LNCaP clone FGC (cell line): ENCODE measurements around a stretch of chr6.

GRCh38 chr6:147207507-147207949 lies 3.3 kb downstream of the STXBP5 start:
- RRBS, 2 experiments, result no CpG with 5 or more reads among the region's 4 CpGs

DNA sequence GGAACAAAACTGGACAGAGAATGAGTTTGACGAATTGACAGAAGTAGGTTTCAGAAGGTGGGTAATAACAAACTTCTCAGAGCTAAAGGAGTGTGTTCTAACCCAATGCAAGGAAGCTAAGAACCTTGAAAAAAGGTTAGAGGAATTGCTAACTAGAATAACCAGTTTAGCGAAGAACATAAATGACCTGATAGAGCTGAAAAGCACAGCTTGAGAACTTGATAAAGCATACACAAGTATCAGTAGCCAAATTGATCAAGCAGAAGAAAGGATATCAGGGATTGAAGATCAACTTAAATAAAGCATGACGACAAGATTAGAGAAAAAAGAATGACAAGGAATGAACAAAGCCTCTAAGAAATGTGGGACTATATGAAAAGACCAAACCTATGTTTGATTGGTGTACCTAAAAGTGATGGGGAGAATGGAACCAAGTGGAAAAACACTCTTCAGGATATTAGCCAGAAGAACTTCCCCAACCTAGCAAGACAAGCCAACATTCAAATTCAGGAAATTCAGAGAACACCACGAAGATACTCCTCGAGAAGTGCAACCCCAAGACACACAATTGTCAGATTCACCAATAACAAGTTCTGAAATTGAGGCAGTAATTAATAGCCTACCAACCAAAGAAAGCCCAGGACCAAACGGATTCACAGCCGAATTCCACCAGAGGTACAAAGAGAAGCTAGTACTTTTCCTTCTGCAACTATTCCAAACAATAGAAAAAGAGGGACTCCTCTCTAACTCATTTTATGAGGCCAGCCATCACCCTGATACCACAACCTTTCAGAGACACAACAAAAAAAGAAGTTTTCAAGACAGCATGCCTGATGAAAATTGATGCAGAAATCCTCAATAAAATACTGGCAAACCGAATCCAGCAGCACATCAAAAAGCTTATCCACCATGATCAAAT lies 48.2 kb downstream of the STXBP5 start:
- RRBS, 2 experiments, result no CpG with 5 or more reads among the region's 8 CpGs

DNA sequence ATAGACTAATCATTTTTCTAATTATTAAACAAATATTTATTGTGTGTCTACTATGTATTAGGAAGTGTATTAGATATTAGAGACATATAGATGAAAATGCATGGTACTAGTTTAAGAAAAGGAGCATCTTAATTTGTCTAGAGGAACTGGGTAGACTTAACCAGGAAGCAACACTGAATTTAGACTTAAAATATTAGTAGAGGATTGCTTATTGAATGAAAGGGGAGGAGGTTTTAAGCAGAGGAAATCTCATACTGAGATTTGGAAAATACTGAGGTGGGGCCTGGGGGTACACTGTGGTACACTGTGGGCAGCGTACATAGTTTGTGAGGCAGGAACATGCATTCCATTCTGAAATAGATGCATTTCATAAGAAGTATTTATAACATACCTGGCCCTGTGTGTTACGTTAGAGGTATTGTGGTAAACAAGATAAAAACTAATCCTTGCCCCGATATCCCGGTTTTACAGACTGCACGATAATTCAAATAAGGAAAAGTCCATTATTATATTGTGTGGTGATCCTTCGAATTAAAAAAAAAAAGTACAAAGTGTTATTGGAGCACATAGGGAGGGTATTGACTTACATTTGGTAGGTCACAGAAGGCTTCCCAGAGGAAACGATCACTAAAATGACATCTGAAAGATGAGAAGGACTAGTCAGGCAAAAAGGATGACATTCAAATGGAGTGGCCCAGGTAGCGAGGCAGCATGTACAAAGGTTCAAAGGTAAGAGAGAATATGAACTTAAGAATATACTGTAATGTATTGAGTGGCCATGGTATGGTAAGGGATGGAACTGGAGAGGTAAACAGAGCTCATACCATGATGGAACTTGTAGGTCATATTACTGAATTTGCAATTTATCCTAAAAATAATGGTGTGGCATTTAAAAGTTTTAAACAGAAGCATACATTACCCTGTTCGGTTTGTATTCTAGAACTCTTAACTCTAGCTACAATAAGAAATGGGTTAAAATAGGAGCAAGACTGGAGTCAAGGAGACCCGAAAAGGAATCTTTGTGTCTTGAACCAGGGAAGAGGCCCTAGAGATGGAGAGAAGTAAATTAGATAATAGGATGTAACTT lies 61.5 kb downstream of the STXBP5 start:
- RRBS, 2 experiments, result no CpG with 5 or more reads among the region's 10 CpGs

GRCh38 chr6:147514925-147515264 lies 6.4 kb downstream of the SAMD5 start:
- RRBS, 2 experiments, result no CpG with 5 or more reads among the region's 2 CpGs

DNA sequence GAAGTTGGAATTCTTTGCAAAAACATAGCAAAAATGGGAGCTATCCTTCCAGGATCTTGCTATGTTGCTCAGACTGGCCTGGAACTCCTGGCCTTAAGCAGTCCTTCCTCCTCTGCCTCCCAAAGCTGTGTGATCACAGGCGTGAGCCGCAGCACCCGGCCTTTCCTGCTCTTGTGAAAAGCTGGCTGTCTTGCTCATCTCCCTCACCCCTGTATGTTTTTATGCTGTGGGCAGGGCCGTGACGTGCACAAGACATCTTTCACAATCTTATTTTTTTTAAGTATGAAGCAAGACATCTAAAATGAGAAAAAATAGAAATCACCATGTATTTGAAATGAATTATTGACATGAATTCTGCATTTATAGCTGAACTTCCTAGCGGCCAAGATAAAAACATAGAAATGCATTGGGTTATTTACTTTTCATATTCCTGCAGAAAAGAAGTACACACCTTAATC lies 110.5 kb downstream of the SAMD5 start:
- RRBS, 2 experiments, result no CpG with 5 or more reads among the region's 6 CpGs

- RRBS, 2 experiments, result no CpG with 5 or more reads among the region's 5 CpGs
These were observed 679 bp downstream of the SASH1 start for GRCh38 chr6:148343322-148343712.

DNA sequence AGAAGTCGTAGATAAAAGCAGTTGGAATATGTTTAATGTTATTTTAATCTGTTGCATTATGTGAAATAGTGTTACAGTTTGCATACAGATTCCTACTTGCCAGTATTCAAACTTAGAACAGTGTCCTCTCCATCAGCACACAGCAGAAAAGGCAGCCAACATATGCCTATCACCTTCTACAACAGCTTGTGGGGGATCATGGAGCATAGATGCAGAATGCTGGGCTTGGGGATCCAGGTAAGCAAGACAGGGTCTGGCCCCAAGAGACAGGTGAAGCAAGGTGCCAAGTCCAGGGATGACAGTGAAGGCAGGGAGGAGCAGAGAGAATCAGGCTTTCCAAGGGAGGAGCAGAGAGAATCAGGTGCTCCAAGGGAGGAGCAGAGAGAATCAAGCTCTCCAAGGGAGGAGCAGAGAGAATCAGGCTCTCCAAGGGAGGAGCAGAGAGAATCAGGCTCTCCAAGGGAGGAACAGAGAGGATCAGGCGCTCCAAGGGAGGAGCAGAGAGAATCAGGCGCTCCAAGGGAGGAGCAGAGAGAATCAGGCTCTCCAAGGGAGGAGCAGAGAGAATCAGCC lies 63.8 kb downstream of the SASH1 start:
- RRBS, 2 experiments, result no CpG with 5 or more reads among the region's 3 CpGs

DNA sequence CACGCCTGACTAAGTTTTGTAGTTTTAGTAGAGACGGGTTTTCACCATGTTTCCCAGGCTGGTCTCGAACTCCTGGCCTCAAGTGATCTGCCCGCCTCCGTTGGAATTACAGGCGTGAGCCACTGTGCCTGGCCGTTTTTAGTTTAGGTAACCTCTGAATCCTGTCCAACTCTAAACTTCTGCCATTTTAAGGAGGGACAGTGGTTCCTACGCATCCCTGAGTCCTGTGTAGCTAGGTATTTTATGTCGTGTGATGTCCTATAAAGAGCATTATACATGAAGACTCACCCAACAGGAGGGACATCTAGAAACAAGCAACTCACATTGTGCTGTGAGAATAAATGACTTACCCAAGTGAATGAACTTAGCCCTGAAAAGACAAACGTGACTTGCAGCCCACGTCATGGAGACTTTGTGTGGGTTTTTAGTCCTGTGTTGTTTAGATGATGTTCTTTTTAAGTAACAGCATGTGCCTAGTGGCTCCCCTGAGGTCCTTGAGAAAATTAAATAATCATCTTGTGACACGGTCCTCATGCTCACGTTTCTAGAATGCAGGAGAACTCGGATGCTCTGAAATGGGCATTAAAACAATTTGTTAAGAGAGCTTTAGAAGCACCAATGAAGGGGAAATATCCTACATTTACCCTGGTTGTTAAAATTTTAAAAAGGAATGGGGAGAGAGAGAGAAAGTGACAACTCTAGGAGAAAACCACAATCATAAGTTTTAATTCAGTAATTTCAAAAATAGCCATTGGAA lies 165.1 kb downstream of the SASH1 start:
- RRBS, 2 experiments, result no CpG with 5 or more reads among the region's 14 CpGs

GRCh38 chr6:148559776-148560562 lies 186.9 kb upstream of the UST start:
- RRBS, 2 experiments, result 2 to 8% methylated on average over 28 to 29 of the region's 49 CpGs

GRCh38 chr6:148922964-148923345 lies 176.1 kb downstream of the UST start:
- RRBS, 2 experiments, result no CpG with 5 or more reads among the region's 4 CpGs

GRCh38 chr6:148964245-148965093 lies 217.6 kb downstream of the UST start:
- RRBS, 2 experiments, result no CpG with 5 or more reads among the region's 24 CpGs

GRCh38 chr6:149031815-149032347 lies 285.1 kb downstream of the UST start:
- RRBS, 2 experiments, result no CpG with 5 or more reads among the region's 15 CpGs

- RRBS, 2 experiments, result no CpG with 5 or more reads among the region's 8 CpGs
These were observed 285.0 kb upstream of the TAB2 start for GRCh38 chr6:149032348-149033001.

DNA sequence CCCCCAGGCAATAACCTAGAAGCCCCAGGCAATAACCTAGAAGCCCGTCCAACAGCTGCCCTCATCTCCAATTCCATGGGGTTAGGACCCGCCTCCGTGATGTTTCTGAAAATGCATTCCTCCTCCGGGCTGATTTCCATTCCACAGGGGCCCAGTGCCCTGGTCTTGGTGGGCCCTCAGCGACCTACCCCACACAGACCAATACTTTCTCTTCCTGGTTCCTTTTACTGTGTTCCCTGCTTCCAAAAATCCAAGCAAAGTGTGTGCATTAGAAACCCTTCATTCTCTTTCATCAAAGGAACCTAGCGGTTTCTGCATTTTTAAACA lies 257.8 kb upstream of the TAB2 start:
- RRBS, 2 experiments, result no CpG with 5 or more reads among the region's 6 CpGs

GRCh38 chr6:149060270-149060699 lies 257.2 kb upstream of the TAB2 start:
- RRBS, 2 experiments, result 94 to 97% methylated on average over 5 of the region's 16 CpGs

DNA sequence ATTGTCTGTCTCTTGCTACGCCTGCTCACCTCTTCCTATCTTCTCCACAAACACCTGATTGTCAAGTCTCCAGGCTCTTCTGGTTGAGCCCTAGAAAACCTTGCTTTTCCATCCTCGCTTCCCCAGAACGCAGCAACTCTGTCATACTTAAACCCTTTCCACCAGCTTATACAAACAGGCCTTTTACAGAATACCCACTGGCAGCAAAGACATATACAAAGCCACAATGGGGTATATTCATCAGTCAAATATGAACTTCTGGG lies 148.0 kb upstream of the TAB2 start:
- RRBS, 2 experiments, result no CpG with 5 or more reads among the region's 3 CpGs

- RRBS, 2 experiments, result no CpG with 5 or more reads among the region's 5 CpGs
These were observed 83.5 kb upstream of the TAB2 start for GRCh38 chr6:149233877-149234553.

DNA sequence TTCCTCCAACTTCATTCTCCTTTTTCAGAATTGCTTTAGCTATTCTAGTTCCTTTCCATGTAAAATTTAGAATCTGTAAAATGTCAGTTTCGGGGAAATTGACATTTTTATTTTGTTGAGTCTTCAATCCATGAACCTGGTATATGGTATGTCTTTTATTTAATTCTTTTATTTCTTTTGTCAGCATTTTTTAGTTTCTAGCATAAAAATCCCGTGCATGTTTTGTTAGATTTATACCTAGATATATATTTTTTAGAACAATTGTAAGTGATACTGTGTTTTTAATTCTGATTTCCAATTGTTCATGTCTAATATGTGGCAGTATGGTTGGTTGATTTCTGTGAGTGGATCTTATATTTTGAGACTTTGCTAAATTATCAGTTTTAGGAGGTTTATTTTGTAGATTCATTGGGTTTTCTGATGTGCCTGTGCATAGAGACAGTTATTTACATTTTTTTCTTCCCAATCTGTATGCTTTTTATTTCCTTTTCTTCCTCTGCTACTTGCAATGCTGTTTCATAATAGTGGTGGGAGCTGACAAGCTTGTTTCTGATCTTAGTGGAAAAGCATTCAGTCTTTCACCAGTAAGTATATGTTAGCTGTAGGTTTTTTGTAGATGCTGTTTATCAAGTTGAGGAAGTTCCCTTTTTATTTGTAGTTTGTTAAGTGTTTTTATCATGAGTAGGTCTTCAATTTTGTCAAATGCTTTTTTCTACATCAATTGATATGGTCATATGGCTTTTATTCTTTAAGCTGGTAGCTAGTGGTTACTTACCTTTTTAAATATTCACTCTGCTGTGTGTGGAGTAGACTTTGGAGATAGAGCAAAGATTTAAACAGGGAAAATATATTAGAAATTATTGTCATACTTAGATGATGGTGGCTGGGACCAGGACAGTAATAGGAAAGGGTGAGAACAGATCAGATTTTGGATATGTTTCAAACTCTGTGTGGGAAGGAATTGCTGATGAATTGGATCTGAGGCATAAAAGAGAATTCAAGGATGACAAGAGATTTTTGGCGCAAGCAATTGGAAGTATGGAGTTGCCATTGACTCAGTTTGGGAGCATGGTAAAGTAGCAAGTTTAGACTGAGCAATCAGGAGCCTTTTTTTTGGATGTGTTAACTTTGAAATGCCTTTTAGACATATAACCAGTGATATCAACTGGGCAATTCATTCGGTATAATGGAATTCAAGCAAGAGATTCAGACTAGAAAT lies 14.0 kb downstream of the TAB2 start:
- RRBS, 2 experiments, result no CpG with 5 or more reads among the region's 4 CpGs

GRCh38 chr6:149377798-149378260 lies 22.2 kb upstream of the SUMO4 start:
- RRBS, 2 experiments, result no CpG with 5 or more reads among the region's 3 CpGs